Astrocyte (in vitro differentiated cells and primary cell): ENCODE measurements around a stretch of chr15.

GRCh38 chr15:71676692-71677086 lies 133.7 kb upstream of the NR2E3 start:
- PRO-cap = no peak
- RRBS, 2 experiments = no CpG with 5 or more reads among the region's 1 CpG

DNA sequence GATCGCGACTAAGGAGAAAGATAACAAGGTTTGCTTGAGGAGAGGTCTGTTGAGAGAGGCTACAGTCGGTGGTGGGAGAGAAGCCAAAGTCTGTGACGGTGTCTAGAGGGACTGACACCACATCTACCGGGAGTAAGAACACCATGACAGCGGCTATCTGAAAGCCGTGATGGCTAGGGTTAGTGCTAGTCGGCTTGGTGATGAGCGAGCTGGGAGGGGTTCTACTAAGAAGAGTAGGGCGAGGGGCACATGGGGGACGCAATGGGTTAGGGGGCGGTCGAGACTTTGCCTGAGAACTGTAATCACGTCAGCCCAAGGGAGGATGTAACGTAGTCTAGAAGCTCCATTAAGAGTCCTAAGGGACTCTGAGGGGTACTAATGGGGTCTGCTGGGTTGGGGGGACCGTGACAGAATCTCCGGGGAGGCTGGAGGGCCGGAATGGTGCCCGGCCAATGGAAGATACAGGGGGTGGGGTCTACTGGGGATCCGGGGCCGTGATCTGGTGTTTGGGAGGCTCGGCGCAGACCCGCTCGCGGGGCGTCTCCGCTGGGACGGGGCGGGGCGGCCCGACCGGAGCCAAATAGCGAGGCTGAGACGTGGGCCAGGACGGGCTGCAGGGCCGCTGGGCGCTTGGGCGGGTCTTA lies 793 bp downstream of the MYO9A start:
- PRO-cap = unidirectional peak, plus-strand start at position 579 of the sequence
- RRBS, 2 experiments = 1 to 2% methylated on average over 11 of the region's 39 CpGs

- PRO-cap = no peak
- RRBS, 2 experiments = no CpG with 5 or more reads among the region's 2 CpGs
Observed at GRCh38 chr15:72227931-72228061, 3.2 kb downstream of the PKM start.

DNA sequence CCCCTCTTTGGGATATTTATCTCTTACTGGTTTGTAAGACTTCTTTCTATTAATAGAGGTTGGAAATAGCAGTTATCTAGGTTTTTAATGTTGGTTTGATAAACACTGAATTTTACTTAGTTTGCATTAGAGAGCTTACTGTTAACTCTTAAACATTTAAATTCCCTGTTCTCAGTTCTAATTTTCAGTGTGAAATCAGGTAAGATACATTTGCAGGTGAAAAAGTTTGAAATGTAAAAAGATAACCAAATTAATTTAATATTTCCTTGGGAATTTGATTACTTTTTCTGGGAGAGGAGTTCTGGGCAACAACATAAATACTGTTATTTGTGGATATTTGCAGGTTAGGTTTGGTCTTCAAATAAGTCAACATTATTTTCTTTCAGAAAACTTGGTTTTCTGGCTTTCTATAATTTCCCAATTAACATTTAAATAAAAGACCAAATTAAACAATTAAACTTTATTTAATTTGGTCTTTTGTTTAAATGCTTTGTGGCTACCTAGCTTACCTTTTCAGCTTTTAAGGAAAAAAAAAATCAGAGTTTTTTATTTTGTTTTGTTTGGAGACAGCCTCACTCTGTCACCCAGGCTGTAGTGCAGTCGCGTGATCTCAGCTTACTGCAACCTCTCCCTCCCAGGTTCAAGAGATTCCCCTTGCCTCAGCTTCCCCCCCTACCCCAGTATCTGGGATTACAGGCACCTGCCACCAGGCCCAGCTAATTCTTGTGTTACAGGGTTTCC lies 3.3 kb downstream of the ARIH1 start:
- PRO-cap = no peak
- RRBS, 2 experiments = no CpG with 5 or more reads among the region's 2 CpGs

GRCh38 chr15:72523380-72523764 lies 49.2 kb downstream of the ARIH1 start:
- PRO-cap = no peak
- RRBS, 2 experiments = no CpG with 5 or more reads among the region's 2 CpGs

GRCh38 chr15:72526963-72527724 lies 53.0 kb downstream of the ARIH1 start:
- PRO-cap = no peak
- RRBS, 2 experiments = no CpG with 5 or more reads among the region's 2 CpGs

- PRO-cap = no peak
- RRBS, 2 experiments = no CpG with 5 or more reads among the region's 8 CpGs
Observed at GRCh38 chr15:72550769-72551541, 76.8 kb downstream of the ARIH1 start.

DNA sequence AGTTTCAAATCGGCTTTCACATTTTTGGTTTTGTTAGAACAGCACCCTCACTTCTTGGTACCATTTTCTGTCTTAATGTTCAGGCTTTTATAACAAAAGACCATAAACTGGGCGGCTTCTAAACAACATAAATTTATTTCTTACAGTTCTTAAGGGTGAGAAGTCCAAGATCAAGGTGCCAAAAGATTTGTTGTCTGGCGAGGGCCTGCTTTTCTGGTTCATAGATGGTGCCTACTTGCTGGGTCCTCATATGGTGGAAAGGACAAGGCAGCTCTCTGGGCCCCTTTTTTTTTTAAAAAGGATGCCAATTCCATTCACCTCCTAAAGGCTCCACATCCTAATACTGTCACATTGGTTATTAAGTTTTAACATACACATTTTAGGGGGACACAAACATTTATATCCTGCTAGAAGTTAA lies 89.9 kb upstream of the GOLGA6B start:
- PRO-cap = no peak
- RRBS, 2 experiments = no CpG with 5 or more reads among the region's 3 CpGs

- PRO-cap = no peak
- RRBS, 2 experiments = no CpG with 5 or more reads among the region's 13 CpGs
Observed at GRCh38 chr15:72784236-72784761, 741 bp upstream of the ADPGK start.

DNA sequence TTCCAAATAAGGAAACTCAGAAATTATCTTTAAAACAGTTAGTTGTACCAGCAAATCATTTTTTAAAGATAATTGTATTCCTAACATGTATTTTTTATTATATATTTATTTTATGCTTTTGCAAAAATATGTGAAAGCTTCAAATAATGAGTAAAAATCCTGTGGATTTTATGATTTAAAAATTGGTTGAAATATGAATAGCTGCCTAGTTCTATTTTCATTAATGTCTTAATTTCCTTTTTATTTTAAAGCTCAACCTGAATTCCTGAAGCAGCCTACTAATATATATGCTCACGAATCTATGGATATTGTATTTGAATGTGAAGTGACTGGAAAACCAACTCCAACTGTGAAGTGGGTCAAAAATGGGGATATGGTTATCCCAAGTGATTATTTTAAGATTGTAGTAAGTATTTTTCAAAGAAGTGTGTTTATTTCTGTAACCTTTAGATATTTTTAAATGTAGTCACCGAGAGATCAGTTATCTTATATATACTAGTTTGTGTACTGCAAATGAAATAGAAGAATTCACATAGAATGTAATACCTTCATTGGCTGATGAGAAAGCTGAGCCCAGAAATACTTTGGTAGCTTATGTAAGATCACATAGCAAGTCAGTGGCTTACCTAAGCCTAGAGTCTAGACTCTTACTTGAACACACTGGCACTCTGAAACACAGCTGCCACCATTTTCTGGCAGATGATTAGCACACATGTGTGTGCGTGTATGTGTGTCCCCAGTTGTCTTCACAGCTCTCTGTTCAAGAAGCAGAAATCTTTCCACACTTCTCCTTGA lies 124.1 kb downstream of the NEO1 start:
- PRO-cap = no peak
- RRBS, 2 experiments = no CpG with 5 or more reads among the region's 3 CpGs

- PRO-cap = no peak
- RRBS, 2 experiments = no CpG with 5 or more reads among the region's 1 CpG
Observed at GRCh38 chr15:73178228-73178563, 125.9 kb downstream of the NEO1 start.

GRCh38 chr15:73573488-73574099 lies 59.6 kb downstream of the NPTN start:
- PRO-cap = no peak
- RRBS, 2 experiments = no CpG with 5 or more reads among the region's 13 CpGs

DNA sequence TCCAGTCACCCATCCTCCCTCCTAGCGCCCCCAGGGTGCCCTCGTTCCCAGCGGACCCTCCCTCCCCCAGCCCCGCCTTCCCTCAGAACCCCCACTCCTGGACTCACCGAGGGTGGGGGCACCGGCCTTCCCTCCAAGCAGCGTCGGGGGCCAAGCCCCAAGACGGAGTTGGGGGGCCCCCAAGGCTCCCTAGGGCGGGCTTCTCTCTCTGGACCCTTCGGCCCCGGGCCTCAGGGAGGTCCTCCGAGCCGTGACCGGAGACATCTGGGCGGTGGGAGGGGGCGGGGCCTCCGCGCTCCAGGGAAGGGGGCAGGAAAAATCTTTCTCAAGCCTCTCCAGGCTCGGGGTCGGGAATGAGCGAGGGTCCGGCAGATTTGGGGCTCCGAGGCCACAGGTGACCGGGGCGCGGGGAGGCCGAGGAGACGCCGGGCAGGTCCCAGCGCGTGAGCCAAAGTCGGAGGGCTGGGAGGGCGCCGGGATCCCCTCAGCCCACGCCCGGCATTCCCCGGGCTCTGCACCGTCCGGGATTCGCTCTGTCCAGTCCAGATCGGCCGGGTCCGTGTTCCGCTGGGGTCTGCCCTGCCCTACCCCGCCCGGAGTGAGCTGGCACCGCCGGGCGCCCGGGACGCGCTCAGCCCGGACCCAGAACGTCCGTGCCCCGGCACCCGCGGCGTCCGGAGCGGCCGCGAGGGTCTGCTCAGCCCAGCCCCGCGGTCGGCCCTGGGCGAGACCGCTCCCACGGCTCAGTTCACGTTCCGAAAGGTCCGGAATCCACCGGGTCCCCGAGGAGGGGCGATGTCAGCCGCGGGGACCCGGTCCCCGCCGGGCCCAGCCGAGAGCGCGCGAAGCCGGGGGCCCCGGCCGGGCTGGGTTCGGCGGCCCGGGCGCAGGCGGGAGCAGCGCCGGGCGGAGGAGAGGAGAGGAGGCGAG lies 883 bp downstream of the INSYN1 start:
- PRO-cap = no peak
- RRBS, 2 experiments = 1 to 3% methylated on average over 30 to 43 of the region's 97 CpGs

GRCh38 chr15:73804504-73804999 lies 51.4 kb upstream of the INSYN1 start:
- PRO-cap = no peak
- RRBS, 2 experiments = no CpG with 5 or more reads among the region's 9 CpGs

DNA sequence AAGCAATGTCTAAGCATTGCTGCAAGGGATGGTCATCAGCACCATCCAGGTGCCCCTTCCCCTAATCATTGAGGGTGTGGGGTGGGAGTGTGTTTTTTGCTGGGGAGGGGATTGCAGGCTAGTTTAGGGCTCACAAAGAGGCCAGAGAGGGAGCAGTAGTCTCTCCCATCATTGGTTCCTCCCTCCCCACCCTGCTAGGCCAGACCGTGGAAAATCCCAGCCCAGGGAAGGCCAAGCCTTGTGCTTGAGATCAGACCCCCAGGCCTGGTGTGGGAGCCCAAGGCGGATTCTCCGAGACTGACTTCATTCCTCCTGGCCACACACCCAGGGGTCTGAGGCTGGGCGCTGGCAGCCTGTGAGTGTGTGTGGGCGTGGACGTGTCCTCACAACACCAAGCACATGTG lies 4.0 kb downstream of the LOXL1 start:
- PRO-cap = unidirectional peak, minus-strand start at position 299 of the sequence
- RRBS, 2 experiments = no CpG with 5 or more reads among the region's 6 CpGs

GRCh38 chr15:73950855-73951511 lies 24.7 kb downstream of the LOXL1 start:
- PRO-cap = no peak
- RRBS, 2 experiments = 1 to 4% methylated on average over 2 of the region's 15 CpGs

- PRO-cap = no peak
- RRBS, 2 experiments = 81 to 88% methylated on average over 9 to 13 of the region's 33 CpGs
Observed at GRCh38 chr15:74044191-74044983, 38.0 kb downstream of the GOLGA6A start.

DNA sequence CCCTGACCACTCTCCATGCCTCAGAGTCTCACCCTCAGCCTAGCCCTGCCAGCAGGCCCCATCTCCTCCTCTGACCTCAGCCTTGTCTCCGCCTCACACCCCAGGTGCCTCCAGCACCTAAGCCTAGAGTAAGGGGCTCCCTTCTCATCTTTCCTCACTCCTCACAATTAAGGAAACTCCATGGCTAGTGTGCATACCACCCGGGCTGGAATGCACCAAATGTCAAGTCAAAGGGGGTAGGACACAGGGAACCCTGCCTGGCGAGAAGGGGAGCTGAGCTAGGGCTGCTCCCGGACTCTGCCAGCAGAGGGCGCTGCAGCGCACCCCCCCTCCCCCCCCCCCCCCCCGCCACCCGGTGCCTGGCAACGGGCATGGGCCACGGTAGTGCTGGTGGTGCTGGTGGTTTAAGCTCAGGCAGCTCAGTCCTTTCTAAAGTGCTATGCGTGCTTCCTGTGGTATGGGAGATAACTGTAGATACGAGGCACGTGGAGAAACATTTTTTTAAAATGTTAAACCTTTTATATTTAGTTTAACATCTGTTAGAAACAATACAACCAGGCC lies 34.0 kb downstream of the GOLGA6A start:
- PRO-cap = no peak
- RRBS, 2 experiments = 6 to 7% methylated on average over 5 of the region's 13 CpGs

DNA sequence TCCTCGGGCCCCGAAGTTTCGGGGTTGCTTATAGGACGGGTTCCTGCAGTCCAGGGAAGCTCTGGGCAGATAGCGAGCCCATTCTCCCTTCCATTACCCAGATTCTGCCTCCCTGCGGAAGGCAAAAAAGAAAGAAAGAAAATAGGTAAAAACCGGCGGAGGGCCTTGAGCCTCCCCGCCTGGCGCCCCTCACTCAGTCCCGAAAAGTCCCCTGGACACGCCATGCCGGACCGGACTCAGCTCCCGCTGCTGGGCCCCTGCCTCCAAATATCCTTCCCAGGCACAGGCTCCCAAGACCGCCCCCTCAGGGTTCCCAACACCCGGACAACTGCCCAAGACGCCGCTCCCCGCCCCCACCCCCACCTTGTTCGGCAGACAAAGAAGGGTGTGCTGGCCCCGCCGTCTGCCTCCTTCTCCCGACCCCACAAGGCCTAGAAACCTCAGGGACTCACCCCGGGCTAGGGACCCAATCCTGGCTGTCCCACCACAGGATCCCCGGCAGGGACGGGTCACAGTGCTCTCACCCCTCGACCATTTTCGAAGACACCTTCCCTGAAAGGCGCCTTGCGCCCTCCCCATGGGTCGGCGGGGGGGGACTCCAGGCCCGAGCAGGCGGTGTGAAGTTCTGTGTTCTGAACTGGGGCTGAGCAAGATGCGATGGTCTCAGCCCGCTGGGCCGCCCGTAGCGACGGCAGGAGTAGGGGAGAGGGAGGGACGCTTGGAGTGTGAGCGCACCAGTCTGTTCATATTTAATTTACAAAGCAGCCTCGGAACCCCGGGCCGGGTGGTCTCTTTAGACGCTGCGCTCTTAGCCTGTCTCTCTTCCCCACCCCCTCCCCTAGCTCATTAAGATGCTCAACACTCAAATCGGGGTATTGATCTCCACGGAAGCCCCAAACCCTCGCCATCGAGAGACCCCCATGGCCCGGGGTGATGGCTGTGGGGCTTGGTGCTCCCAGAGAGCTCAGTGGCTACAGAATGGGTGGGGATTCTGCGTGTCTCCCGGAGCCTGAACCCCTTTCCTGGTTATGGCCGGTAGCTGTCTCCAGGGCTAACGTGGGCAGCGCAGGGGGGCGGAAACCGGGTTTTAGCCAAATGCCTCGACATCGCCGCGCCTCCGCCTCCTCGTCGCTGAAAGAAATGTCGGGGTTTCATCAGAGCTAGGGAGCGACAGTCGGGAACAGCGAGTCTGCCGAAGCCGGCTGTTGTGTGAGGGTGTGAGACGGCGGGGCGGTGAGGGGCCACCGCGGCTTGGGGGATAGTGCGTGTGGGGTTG lies 1.4 kb upstream of the ISLR2 start:
- PRO-cap = no peak
- RRBS, 2 experiments = 15 to 21% methylated on average over 20 to 29 of the region's 79 CpGs

- PRO-cap = unidirectional peak, plus-strand start at chr15:74179645
- RRBS, 2 experiments = no CpG with 5 or more reads among the region's 14 CpGs
Observed at GRCh38 chr15:74179064-74179818, 5.7 kb downstream of the ISLR start.